A172 (cell line): ENCODE results near the genes GJD3, KRT222, KRTAP1-4, KRTAP4-7, KRTAP4-4, KRT33B and KRT36.

- RAMPAGE, long total RNA, result no peak
Measured at GRCh38 chr17:40340929-40341880, 23.3 kb downstream of the GJD3 start.

DNA sequence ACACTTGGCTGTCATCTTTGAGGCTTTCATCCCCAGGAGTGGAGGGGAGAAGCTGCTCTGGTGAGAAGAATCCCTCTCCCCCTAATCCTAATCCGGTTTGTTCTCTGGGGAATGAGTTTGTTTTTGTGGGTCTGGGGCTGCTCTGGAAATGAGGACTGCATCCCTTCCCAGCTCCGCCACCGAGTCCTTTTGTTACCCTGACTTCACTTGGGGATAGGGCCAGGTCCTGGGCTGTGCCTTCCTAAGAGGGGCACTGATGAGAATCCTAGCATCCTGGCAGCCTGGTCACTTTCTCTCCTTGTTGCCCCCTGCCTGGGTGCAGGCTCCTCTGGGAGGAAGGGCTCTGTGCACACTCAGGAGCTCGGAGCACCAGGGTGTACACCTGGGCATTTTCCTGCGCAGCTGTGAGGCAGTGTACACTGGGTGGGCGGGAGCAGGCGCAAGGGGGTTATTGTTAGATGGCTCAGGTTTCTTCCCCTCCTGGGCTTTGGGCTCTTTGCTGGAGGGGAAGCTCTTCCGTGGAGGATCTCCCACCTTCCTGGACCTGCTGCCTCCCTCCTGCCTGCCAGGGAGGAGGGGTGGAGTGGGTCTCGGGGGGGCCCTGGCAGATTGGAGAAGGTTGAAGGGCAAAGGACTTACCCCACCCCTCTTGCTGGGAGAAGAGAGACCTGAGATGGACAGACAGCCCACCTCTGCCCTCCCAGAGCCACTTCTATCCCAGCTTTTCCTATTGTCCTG, 20.9 kb downstream of the GJD3 start:
- RAMPAGE, long total RNA, result no peak

GRCh38 chr17:40351131-40351660, 13.3 kb downstream of the GJD3 start:
- RAMPAGE, long total RNA, result no peak

GRCh38 chr17:40364351-40365403, at the start of gene GJD3:
Gene GJD3 (minus strand): TSS chr17:40364737.
- RAMPAGE, long total RNA, result no peak

DNA sequence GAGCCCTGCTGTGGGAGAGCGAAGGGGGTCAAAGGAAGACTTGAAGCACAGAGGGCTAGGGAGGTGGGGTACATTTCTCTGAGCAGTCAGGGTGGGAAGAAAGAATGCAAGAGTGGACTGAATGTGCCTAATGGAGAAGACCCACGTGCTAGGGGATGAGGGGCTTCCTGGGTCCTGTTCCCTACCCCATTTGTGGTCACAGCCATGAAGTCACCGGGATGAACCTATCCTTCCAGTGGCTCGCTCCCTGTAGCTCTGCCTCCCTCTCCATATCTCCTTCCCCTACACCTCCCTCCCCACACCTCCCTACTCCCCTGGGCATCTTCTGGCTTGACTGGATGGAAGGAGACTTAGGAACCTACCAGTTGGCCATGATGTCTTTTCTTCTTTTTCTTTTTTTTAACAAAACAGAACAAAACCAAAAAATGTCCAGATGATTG, 14.1 kb downstream of the IGFBP4 start:
- RAMPAGE, long total RNA, result no peak

DNA sequence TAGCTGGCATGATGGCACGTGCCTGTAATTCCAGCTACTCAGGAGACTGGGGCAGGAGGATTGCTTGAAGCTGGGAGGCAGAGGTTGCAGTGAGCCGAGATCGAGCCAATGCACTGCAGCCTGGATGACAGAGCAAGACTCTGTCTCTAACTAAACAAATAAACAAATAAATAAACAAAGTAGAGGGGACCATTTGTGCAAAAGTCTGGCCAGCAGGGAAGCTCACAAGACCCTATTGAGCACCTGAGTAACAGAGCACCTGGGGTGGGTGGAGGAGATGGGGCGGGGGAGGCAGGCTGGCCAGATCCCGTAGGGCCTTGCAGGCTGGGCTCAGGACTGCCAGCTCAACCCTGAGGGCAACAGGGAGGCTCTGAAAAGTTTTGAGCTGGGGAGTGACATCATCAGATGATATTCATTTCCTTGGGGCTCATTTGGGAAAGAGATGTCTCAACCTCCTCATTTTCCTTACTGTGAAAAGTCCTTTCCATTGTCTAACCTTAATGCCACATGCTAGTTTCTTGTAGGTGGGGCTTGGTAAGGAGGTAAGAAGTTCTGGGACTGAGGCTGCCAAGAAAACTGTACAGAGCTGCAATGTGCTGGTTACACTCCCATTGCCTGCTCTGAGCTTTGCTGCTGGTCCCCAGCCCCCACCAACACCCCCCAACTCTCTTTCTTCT, 3.8 kb downstream of the TNS4 start:
- RAMPAGE, long total RNA, result no peak

DNA sequence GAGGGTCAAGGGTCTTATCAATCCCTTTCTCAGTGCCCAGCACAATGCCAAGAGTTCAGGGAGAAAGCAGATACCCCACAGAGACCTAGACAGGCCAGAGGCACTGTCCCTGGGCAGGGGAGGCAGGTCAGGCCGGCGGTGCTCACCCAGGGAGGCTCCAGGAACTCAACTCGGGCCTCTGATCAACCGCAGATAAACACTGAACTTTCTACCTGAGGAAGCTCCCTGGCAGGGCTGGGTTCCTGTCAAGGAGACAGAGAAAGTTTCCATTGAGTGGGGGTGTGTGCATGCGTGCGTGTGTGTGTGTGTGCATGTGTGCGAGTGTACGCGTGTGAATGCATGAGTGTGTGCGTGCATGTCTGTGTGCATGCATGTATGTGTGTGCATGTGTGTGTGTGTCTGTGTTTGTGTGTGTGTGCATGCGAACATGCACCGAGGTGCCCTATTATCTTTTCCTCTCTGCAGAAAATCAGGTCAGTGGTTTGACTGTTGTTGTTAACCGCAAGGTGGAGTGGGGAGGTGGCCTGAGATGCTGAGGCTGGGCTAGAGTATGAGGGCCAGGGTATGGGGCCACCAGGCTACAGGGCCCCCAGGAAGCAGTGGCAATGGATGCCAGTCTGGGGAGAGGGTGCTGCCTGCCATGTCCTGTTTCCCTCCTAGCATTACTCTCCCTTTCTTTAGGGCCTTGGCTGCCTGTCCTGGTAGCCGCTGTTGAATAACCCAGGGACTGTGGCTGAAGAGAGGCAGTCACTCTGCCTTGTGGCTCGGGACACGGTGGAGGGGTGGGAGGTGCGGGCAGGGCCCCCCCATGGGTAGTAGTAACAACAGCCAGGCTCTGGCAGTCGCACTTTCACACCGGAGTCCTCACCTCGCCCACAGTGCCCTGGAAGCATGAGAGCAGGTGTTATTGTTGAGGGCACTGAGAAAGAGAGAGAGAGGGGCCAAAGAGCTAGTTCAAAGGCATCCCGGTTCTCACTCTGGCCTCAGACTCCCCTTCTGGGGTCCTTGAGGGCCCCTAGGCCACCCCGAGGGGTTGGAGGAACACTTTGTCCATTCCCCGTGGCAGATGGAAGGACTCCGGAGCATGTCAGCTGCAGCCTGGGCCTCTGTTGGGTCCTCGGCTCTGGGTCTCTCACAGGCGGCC, 23.9 kb downstream of the CCR7 start:
- RAMPAGE, long total RNA, result no peak

- RAMPAGE, long total RNA, result no peak
Measured at GRCh38 chr17:40664825-40665350, at the start of gene KRT222. Gene KRT222 (minus strand): TSS chr17:40665177.

DNA sequence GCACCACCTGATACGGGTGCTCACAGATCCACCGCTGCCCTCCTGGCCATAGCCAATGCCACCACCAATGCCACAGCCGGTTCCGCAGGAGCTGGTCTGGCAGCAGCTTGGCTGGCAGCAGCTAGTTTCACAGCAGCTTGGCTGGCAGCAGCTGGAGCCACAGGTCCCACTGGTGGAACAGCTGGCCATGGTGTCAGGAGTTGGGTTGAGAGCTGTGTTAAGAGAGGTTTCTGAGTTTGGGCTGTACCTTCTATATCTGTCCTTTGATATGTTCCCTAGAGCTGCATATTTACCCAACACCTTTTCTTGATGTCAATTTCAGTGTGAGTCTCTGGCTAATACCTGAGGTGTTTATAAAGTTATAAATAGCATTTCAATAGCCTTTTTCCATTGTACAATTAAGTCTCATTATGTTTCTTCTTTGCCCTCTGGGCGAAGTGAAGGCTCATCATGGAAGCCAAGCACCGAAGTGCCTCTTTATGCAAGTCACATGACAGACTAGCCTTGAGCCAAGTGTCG, at the start of gene KRTAP1-4:
Gene KRTAP1-4, minus strand, starts transcription at position 306 of the 519 bp plus-strand sequence.
- RAMPAGE, long total RNA, result no peak

DNA sequence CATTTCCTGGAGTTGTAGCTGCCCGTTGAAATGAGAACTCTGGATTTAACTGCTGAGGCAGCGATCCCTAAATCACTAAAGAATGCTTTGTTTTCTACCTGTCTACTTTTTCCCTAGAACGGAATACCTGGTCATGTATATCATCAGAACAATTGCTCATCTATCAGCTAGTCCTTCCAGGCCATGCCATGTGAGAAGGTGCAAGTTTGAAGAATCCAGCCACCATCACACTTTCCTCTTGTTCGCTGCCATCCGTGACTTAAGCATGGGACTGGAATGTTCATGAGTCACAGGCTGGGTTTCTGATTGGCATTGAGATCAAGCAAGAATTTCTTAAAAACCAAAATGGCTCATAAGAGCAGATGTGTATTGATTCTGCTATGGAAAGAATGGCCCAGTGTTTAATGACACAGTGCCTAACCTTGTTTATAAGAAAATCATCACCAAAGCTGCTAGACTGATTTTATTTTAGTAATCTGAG, 308 bp upstream of the KRTAP2-3 start:
- RAMPAGE, long total RNA, result no peak

DNA sequence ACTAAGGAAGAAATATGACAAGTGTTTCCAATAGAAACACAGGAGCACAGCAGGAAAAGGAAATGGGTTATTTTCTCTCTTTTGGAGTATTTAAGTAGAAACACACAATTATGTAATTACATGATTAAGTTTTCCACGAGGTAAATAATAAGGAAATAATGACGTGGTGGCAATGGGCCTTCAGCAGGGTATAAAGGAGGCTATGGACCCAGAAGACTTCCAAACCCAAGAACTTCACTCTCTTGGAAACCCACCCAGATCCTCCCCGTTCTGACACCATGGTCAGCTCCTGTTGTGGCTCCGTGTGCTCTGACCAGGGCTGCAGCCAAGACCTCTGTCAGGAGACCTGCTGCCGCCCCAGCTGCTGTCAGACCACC, at the start of gene KRTAP4-7:
Gene KRTAP4-7, plus strand, starts transcription at position 222 of the 377 bp plus-strand sequence.
- RAMPAGE, long total RNA, result no peak

DNA sequence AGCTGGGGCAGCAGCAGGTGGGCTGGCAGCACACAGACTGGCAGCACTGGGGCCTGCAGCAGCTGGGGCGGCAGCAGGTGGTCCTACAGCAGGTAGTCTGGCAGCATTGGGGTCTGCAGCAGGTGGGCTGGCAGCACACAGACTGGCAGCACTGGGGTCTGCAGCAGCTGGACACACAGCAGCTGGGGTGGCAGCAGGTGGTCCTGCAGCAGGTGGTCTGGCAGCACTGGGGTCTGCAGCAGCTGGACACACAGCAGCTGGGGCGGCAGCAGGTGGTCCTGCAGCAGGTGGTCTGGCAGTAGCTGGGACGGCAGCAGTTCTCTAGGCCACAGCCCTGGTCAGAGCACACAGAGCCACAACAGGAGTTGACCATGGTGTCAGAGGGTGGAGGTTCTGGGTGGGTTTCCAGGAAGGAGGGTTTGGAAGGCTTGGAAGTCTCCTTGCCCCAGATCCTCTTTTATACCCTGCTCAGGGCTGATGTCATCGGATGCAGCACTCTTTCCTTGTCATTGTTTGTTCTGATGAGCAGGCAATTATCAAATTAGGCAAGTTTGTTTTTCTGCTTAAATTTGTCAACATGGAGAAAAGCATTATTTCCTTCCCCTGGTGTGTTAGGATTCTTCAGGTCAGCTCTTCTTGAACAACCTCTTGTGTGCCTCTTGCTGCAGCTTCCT, at the start of gene KRTAP4-4:
Gene KRTAP4-4, minus strand, starts transcription at position 430 of the 674 bp plus-strand sequence.
- RAMPAGE, long total RNA, result no peak

DNA sequence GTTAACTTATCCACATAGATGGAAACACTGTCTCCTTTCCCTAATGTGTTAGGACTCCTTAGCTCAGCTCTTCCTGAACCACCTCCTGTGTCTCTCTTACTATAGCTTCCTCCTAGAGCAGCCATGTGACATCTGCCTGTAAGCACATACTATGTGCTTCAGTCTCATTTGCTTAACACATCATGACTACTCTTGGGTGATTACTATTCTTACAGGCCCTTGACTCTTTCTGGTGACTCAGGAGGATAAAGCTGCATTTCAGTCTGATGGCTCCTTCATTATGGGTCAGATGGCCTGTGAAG, 284 bp upstream of the KRTAP4-2 start:
- RAMPAGE, long total RNA, result no peak

GRCh38 chr17:41369641-41369900, at the start of gene KRT33B:
Gene KRT33B (minus strand): TSS chr17:41369813.
- RAMPAGE, long total RNA, result no peak

GRCh38 chr17:41416488-41416934, 7.9 kb downstream of the KRT37 start:
- RAMPAGE, long total RNA, result no peak

GRCh38 chr17:41489807-41490275, at the start of gene KRT36:
Gene KRT36 (minus strand): TSS chr17:41489910.
- RAMPAGE, long total RNA, result no peak

DNA sequence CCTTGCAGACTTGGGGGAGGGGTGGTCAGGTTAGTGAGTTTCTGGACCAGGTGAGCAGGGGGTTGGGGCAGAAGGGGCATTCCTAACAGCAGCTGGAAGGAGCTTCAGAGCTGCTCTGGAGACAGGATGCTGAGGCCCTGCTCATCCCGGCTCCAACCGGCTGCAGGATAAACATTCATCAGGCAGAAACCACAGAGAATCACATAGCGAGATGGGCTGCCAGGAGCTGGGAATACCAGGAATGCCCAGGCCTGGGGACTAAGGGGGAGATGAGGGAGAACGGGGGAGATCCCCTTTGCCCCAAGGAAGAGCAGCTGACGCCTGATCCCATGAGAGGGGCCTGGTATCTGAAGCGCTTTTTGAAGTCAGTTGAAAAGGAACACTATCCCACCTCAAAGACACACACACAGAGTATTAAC, 10.6 kb upstream of the KRT19 start:
- RAMPAGE, long total RNA, result no peak

DNA sequence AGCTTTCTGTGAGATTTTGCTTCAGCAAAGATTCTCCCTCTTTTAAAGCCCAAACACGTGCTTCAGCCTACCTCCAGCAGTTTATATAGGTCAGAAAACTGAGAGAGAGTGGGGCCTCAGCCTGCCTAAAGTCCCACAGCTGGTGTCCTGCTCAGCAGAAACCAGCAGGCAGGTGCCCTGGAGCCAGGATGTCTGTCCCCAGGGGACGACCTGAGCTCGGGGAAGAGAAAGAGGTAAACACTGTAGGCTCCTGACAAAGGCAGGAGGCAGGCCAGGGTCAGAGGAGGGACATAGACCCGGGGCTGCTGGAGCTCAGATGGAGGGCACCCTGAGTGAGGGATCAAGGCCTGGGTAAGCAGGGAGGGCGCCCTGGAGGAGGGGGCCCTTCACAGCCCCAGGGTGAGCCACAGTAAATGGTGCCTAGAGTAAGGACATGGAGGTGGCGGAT, 12.2 kb upstream of the KRT19 start:
- RAMPAGE, long total RNA, result no peak

DNA sequence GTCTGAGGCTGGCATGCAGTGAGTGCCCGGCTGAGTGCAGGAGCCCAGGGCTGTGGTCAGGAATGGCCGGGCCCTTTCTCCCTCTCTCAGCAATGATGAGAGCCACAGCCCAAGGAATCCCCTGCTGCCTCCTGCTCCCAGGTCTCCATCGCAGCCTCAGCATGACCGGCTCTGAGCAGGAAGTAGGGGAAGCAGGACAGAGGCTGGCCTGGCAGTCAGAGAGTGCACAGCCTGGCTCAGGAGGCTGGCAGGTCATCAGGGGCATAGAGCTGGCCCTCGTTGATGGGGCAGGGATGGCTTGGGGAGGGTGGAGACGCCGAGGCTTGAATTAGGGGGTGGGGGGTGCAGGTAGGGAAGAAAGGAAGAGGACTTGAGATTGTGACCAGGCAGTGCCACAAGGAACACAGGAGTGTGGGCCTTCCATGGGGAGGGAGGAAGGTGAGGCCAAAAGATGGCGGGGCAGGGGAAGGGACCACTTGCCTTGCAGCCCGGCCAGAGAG, 32.0 kb upstream of the KRT17 start:
- RAMPAGE, long total RNA, result no peak

DNA sequence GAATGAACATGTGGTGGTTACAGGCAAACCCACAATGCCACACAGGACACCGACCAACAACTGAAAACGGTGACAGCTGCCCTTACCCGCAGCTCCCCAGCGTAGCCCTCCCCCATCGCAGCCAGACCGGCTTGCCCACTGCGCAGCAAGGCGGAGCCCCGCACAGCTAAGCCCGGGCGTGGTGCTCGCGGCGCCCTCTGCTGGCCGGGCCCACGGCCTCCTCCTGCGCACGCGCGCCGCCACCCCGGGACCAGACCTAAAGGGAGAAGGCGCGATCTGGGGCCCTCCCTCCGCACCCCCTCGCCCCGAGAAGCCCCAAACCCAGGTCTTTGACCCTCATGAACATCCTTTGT, 22.8 kb upstream of the EIF1 start:
- RAMPAGE, long total RNA, result no peak